Fibroblast of villous mesenchyme (primary cell): ENCODE measurements around a stretch of chr20.

GRCh38 chr20:62122801-62123421, 636 bp downstream of the LSM14B start:
- CAGE, long polyA plus RNA, result no peak

DNA sequence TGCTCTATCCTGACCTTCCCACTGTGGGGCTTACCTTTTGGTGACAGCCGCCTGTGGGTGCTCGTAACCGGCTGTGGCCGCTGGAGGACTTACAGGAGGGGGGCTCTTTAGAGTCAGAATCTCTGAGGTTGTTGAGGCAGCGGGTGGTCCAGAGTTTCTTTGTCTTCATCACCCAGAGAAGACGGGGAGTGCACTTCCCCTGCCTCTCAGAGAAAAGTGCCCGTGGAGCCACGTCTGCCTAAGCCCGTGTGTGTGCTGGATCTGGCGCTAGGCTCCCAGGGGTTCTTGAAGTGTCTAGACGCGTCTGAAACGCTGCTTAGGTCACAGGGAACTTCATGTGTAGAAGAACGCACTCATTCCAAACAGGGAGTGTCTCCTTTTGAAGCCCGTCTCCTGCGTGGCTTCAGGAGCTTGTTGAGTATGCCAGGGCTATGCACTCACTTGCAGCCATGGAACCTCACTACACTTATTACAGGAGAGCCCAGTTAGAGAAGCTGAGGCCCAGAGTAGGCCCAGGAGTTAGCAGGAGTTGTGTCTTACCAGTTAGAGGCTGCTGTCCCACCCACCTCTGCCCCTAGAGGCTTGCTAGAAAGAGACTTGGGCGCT, 1.2 kb downstream of the LSM14B start:
- CAGE, long polyA plus RNA, result no peak

- CAGE, long polyA plus RNA, result no peak
These were observed 7.9 kb upstream of the HRH3 start for GRCh38 chr20:62227621-62228638.

DNA sequence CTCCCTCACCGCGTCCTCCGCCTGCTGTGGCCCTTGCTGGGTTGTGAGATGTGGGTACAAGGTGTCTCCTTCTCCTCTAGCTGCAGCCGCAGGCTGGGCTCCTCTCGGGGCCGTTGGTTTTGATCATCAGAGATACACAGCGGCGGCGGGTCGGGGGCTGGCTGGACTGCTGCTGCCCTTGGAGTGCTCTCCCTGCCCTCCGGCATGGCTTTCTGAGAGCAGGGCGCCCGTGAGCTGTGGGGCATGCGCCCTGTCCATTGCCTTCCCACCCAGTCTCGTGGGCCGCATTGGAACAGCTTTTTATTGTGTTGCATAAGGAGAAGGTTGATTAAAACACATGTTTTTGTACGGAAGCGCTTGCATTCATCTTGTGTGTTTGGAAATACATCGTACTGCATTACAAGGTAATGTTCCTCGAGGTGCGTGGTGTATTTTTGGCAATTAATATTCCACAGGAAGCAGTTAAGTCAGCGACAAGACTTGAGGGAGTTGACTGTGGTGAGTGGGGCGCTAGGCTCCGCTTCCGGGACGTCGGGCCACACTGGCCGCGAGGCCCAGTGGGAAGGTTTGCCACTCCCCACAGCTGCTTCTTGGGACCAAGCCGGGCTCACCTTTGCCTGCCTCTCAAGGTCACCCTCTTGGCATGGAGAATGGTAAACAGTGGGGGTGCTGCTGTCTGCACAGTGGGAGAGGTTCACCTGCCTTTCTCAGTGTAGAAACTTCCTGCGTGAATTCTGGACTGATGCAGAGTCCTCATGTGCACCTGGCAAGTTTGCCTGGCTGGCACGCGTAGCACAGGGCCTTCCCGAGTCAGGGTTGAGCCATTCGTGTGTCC, 6.1 kb downstream of the OSBPL2 start:
- CAGE, long polyA plus RNA, result no peak

DNA sequence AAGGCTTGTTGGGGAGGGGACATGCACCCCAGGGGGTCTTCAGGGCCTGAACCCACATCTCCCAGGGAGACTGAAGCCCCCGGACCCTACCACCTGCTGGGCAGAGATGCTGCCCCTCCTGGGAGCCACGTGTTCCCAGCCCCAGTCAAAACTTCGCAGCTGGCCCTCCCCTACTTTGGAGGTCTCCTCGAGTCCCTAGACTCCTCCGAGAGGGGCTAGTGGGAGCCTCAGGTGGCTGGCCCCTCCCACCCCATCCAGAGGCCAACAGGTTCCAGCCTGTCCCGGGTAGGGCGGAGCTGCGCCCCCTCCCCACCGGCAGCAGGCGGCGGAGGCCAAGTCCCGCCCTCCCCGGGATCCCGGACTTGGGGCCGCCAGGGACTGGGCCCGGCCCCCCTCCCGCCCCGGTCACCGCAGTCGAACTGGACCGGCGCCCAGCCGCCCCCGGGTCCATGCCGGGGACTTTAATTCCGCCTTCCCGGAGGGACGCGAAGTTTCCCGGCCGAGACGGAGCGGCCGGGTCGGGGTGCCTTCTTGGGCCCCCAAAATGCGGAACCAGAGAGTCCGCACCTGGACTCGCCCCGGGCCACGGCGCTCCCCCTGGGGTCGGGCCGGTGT, 723 bp downstream of the LAMA5 start:
- CAGE, long polyA plus RNA, result no peak

DNA sequence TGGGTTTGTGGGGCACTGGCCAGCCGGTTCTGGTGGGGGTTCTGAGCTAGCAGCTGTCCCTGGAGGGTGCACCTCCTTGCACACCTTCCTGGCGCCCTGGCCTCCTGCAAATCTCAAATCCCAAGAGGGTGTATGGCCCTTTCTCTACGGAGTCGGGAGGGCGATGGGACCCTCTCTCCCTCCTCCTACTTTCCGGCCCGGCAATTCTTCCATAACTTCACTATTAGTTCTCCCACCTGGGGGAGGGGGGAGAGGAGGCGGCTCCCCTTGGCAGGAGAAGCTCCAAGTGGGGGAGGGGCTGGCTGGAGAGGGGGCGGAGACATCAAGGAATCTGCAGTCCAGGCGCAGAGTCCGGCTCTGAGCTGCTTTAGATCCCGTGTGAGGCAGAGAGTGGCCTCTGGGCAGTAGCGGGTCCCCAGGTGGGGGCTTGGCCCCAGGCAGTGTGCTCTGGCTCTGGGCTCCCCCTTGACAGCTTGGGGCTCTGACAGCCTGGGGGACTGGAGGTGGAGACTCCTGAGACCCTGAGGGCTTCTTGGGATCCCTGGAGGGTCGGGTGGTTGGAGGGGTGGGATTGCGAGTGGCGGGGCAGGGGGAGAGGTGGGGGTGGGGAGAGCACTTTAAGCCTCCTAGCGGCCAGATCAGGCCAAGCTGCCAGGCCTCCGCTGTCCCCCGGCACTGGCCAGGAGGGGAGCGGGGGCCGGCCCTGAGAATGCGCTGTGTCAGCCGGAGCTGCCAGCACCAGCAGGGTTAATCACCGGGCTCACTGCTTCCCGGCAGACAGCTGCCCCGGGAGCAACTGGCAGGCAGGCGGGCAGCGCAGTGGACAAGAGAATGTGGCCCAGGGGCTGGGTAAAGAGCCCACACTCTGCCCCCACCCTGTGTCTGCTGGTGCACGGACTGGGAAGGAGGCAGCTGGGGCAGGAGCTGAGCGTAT, 1.6 kb upstream of the LAMA5 start:
- CAGE, long polyA plus RNA, result no peak

- CAGE, long polyA plus RNA, result no peak
These were observed 9.4 kb upstream of the GATA5 start for GRCh38 chr20:62484858-62486008.

DNA sequence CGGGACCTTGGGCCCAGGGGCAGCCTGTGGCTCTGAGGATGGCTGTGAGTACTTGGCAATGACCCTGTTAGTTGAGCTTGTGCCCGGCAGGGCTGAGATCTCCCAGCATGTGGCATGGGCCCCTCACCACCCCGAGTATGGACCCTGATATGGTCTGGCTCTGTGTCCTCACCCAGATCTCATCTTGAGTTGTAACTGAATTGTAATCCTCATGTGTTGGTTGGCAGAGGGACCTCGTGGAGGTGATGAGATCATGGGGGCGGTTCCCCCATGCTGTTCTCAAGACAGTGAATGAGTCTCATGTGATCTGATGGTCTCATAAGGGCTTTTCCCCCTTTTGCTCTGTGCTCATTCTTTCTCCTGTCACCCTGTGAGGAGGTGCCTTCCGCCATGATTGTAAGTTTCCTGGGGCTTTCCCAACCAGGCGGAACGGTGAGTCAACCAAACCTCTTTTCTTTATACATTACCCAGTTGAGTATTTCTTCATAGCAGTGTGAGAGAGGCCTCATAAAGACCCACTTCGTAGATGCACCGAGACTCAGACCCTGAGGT, 26.0 kb upstream of the GATA5 start:
- CAGE, long polyA plus RNA, result no peak

- CAGE, long polyA plus RNA, result no peak
These were observed 60.2 kb upstream of the GATA5 start for GRCh38 chr20:62535945-62536377.

DNA sequence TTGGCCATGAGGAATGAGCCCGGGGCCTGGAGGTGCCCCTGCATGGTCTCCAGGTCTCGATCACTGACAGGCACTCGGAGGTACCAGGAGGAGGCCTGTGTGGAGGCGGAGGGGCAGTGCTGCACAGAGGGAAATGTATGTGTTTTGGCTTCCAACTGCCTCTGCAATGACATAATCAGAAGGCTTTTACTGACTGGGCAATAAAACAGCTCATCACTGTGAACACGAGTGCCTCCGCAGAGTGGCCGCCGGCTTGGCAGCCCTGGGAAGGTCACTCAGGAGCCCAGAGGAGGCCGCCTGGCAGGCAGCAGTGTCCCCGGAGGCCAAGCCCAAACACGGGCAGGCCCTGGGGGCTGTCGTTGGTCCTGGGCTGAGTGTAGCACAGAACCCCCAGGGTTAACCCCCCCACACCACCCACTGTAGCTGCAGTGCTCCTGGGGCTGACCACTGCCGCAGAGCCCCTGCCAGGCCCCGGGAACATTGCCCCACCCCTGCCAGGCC, 61.2 kb upstream of the GATA5 start:
- CAGE, long polyA plus RNA, result no peak

GRCh38 chr20:62553646-62554244, 78.0 kb upstream of the GATA5 start:
- CAGE, long polyA plus RNA, result no peak

DNA sequence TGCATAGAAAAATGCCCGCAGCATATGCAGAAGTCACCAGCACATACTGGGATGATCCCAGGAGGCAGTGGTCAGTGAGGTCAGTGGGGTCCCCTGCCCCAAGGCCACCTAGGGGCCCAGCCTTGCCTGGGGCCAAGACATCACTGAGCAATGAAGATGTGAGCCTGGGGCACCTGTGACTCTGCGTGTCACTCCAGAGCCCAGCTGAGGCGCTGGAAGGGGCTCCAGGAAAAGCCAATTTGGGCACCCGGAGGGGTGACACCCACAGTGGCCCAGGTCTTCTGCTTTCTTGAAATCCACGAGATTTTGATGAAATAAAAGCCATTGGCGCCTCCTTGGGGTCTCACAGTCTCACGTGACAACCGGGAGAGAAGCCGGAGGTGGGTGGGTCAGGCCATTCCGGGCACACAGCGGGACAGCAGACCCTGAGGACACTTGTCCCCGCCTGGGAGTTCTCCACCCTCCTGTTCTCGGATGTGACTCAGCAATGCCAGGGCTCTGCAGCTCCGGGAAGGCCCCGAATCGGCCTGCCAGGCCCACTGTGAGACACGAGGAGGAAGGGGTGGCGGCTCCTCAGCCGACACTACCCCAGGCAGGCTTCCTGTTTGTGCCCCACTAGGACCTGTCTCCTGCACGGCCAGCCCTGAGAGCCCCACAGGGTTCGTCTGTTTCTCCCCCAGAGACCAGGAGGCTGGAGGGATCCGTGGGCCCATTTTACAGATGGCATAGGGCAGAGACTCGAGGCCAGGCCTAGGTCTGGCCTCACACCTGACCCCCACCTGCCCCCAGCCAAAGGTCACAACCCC, 24.4 kb upstream of the SLCO4A1 start:
- CAGE, long polyA plus RNA, result no peak

GRCh38 chr20:62622838-62623163, 19.5 kb upstream of the SLCO4A1 start:
- CAGE, long polyA plus RNA, result no peak

DNA sequence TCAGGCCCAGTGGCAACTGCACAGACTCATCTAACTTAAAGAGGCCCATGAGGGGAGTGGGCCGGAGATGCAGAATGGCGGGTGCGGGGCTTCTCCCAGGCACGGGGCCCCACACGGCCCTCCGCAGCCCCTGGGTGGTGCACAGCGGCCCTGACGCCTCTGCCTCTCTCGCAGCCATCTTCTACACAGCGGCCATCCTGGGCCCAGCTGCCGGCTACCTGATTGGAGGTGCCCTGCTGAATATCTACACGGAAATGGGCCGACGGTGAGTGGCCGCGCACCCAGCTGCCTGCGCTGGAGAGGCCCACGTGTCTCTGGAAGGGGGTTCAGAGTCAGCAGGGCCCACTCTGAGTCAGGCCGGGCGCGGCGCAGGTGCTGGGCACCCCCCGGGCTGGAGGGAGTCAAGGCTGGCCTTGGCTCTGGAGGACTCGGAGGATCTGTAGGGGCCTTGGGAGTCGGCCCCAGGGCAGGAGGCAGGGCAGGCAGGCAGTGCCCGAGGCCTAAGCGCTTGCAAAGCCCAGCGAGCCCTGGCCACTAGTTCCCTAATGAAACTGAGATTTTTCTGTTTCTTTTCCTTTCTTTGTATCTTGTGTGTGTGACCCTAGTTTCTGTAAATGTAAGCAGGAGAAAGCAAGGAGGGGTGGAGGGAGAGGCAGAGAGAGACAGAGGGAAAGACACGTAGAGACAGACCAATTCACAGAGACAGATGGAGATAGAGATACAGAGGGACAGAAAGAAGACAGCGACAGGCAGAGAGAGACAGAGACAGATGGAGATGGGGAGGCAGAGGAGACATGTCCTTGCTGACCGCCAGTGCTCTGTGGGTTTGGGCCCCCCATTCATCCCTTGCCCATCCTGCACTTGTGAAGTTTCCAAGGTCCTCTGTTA, 16.4 kb downstream of the SLCO4A1 start:
- CAGE, long polyA plus RNA, result no peak

- CAGE, long polyA plus RNA, result no peak
These were observed 20.0 kb downstream of the SLCO4A1 start for GRCh38 chr20:62662154-62662931.

- CAGE, long polyA plus RNA, result no peak
These were observed 1.3 kb downstream of the OGFR start for GRCh38 chr20:62805845-62806417.

DNA sequence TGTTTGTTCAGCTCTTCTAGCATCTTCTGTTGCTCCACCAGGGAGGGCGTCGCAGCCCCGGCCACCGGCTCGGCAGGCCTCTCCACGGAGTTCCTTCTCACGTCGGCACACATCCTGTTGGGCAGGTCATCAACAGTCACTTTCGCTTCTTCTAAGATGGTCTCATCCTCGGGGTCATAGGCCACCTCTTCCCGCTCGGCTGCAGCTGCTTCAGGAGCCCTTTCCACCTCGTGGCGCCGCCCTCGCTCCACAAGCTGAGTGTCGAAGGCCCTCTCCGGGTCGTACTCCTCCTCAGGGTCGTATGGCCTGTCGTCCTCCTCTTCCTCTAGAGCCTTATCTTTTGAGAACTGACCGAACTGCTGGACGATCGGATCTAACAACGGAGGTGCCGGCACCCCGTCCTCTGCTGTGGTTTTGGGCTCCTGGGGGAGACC, 19.9 kb upstream of the TCFL5 start:
- CAGE, long polyA plus RNA, result no peak

DNA sequence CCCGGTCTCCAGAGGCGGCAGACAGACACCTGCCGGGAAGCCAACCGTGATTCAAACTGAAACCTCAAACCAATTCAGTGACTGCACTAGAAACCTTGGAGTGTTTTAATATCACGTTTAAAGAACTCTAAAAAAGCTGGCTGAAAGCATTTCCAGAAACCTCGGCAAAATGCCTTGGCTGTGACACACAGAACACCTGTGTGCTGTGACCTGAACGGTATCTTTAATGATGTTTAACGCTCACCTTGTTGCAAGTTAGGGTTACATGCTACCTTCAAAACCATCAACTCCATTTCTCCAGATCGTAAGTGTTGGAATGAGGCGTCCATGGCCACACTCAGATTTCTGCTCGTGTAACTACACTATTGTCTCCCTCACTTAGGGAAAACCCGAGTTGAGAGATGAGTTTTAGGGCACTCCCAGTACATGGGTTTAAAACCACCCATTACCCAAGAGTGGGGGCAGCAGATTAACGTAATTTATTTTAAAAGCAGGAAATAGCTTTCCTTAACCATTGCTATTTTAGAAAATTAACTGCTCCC, 27.1 kb downstream of the DIDO1 start:
- CAGE, long polyA plus RNA, result no peak

DNA sequence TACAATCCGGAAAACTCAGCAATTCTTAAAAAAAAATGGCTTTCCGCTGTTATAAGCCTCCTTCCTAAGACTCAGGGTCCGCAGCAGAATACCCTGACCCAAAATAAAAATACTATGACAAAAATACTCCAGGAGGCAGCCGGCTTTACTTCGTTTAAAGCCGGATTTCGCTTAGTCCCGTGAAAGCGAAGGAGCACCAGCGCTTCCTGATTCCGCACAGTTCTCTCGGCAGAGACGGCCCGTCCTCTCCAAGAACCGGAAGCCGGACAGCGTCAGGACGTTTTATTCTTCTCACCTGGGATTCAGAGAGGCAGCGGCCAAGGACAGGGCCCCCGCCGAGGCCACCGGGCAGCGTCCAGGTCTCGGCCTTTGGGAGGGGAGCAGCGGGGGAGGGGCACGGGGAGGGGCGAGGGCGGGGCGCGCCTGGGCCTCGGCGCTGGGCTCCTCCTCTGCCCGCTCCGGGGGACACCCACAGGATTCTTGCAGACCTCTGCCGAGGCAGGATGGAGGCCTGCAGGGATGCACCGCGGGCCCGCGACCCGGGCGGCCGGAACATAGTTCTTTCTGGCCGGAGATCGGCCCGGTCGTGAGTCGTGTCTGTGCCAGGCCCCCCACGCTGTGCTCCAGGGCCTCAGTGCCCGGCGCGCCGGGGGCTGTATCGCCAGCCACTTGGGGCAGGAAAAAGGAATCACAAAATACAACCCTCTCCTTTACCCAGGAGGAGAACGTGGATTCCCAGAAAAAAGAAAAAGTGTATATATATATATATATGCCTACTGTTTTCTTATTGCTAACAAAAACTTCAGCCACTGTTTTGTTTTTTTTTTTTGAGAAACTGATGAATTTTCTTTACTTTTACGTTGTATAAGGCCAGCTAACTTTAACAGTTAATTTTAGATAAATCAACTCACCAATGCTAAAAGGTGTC, 2.9 kb upstream of the DIDO1 start:
- CAGE, long polyA plus RNA, result no peak

GRCh38 chr20:62936770-62937228, 1.1 kb upstream of the GID8 start:
- CAGE, long polyA plus RNA, result no peak